ENCODE measurements around the genes DDI2 and SPEN.

GRCh38 chr1:15322940-15323553 is 76.0 kb downstream of the FHAD1 start:
- PRO-cap = no peak

DNA sequence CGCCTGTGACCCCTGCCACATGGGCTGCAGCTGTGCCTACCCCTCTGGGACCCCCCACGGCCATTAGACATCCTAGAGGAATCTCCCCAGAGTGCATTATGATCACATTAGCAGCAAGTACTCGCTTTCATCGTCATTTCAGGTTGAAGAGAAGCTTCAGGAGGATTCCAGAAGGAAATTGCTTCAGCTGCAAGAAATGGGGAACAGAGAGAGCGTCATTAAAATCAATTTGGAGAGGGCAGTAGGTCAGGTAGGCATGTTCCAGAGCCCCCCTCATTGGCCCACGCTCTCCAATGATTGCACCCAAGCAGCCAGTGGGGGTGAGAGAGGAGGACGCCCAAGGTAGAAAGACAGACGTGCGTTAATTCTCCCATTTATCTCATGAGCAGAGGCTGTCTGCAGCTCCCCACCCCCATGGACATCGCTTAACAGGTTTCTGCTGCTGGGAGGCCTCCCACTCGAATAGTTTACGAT is 77.3 kb downstream of the FHAD1 start:
- PRO-cap = no peak

DNA sequence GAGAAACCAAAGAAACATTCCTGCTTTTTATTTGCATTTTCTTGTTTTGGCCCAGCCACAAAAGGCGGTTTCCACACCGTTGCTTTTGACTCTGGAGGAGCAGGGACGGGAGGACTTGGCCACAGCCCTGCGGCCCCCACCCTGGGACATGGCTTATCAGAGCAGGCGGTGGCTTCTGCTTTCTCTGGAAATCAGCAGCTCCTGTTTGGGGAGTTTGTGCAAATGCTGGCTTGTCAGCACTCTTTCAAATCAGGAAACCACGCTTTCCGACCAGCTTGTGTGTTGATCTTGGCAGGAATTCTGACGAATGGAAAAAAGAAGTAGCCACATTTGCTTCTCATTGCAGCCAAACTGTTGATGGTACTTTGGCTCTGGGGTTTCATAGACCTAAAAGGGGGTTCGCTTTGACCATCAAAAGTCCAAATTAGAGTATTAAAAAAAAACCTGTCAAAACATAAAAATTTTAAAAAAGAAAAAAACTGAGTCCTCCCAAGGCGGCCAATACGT is 80.9 kb upstream of the EFHD2 start:
- PRO-cap = no peak

- PRO-cap = no peak
These were observed 69.3 kb upstream of the EFHD2 start for GRCh38 chr1:15340305-15340818.

DNA sequence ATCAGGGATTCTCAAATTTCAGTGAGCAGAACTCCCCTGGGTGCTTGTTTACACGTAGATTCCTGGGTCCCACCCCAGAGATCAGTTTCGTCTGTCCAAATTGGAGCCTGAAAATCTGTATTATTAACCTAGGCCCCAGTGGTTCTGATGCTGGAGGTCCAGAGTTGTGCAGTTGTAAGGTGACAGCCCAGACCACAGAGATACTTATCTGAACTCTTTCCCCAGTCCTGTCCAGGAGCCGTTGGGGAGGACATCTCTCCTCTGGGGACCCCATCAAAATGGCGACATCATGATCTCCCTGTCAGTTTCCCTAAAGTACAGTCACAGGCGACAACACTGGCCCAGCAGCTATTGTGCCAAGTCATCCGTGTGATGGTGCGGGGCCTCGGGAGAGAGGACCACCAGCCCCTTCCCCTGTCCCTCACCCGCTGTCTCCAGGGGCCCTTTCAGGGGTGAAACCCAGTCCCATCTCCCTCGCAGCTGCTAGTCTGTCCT is 779 bp upstream of the EFHD2 start:
- PRO-cap = no peak

GRCh38 chr1:15507516-15508296 is 16.3 kb downstream of the CASP9 start:
- PRO-cap = no peak

DNA sequence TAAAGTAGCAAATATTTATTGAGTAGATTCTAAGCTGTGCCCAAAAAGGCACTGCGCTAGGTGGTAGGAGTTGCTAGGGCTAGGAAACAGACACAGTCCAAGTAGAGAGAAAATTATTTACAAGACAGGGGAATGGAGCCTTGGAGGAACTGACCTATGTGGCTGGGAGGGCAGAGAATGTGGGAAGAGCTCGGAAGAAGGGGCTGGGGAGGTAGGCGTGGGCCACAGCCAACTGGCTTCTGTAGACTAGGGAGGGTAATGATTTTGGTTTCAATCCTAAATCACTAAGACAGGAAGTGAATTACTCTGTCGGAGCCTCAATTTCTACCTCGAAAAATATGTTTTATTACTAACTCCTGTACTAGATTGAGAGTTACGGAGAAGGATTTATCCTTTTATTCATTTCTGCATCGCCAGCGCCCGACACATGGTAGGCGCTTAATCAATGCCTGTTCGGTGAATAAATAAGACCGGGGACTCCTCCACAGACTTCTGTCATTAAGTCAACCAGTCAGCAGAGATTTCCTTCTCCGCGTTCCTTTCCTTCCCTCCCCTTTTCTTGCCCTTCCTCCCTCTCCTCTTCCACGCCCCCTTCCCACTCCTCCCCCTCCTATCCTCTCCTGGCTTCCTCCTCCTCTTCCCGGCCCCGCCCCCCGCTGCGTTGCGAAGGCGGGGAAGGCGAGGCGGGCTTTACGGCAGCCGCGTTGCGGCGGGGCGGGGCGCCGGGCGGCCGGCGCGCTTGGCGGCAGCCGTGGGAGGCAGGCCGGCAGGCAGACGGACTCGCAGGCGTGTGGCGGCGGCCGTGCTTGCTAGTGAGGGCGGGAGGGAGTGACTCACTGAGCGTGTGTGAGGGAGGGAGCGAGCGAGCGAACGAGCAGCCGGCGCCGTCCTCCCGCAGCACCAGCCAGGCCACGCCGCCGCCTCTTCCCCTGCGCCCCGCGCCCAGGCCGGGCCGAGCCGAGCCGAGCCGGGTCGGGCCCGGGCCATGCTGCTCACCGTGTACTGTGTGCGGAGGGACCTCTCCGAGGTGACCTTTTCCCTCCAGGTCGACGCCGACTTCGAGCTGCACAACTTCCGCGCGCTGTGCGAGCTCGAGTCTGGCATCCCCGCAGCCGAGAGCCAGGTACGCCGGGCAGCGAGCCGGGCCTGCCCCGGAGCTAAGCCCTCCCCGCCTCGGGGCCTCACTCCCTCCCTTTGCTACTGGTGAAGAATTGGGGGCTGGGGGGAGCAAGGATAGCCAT is at the start of gene DDI2:
TSS of gene DDI2 (plus strand) at position 773 of the 1,241 bp plus-strand sequence.
- PRO-cap = bidirectional peak, plus-strand start at position 748 of the sequence, minus-strand start at position 500 of the sequence

GRCh38 chr1:15632982-15633776 is 15.9 kb downstream of the DDI2 start:
- PRO-cap = no peak

GRCh38 chr1:15669142-15669654 is 9.7 kb downstream of the RSC1A1 start:
- PRO-cap = no peak

GRCh38 chr1:15680037-15680518 is 4.0 kb upstream of the PLEKHM2 start:
- PRO-cap = no peak

GRCh38 chr1:15680893-15681267 is 3.2 kb upstream of the PLEKHM2 start:
- PRO-cap = no peak

- PRO-cap = no peak
These were observed 7.4 kb downstream of the PLEKHM2 start for GRCh38 chr1:15691427-15691968.

GRCh38 chr1:15719633-15720194 is 16.3 kb upstream of the SLC25A34 start:
- PRO-cap = no peak

GRCh38 chr1:15760048-15760273 is 1.4 kb downstream of the FBLIM1 start:
- PRO-cap = no peak

GRCh38 chr1:15787034-15787437 is 20.4 kb downstream of the UQCRHL start:
- PRO-cap = no peak

GRCh38 chr1:15834219-15835371 is 12.9 kb upstream of the SPEN start:
- PRO-cap = bidirectional peak, plus-strand start at chr1:15834535, minus-strand start at chr1:15834341; bidirectional peak, plus-strand start at chr1:15835133, minus-strand start at chr1:15834861

DNA sequence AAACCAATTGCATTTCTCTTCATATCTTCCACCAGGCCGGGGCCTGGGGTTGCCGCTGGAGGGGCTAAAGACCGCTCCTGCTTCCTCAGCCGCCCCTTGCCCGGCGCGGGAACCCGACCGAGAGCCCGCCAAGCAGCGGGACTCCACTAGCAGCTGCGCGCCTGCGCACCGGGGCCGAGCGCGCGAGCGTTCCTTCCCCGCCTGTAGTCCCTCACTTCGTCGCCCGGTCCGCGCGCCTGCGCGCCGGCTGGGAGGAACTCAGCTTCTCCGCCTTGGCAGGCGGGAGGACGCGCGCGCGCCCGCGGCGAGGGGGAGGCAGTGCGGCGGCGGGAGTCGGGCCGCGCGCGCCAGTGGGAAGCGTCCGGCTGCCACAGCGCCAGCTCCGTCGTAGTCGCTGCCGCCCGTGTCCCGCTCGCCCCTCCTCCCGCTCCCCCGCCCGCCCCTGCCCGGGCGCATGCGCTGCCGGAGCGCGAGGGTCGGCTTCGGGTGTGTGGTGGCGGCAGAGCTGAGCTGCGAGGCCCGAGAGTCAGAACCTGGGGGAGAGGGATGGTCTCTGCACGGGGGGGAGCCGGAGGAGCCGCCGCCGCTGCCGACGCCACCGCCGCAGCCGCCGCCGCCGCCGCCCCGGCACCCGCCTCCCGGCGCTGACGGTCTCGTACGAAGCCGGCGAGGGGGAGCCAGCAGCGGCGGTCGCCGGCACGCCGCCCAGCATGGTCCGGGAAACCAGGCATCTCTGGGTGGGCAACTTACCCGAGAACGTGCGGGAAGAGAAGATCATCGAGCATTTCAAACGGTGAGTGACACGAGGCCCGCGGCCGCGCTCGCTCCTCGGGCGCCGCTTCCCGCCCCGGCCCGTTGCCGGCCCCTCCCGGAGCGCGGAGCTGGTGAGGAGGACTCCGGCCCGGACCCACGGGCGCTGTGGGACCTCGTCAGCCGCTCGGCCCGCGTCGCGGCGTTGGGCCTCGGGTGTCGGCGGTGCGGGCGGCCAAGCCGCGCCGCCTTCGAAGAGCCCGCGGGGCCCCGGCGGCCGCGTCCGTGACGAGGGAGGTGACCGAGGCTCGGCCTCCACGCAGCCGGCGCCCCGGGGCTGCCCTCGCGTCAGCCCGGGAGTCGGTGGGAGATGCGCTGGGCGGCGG is at the start of gene SPEN:
TSS of gene SPEN (plus strand) at position 350 of the 1,136 bp plus-strand sequence.
- PRO-cap = bidirectional peak, plus-strand start at position 470 of the sequence, minus-strand start at position 143 of the sequence

- PRO-cap = no peak
These were observed 25.2 kb downstream of the SPEN start for GRCh38 chr1:15872688-15873174.

DNA sequence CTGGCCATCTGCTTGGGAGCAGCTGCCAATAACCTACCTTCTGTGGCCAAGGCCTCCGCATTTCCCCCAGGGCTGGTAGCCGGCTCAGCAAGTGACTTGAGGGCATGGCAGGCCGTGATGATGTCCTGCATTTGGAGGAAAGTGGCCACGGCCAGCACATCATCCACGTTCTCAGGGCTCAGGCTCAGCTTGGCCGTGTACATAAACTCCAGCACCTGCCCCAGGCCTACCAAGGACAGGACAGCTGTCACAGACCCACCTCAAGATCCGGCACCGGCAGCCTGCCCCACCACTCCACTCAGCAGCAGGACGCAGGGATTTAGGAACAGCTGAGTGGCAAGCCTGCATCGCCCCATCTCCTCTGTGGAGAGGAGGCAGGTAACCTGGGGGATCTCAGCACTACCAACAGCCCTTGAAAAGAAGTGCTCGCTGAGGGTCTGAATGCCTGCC is 29.0 kb downstream of the ZBTB17 start:
- PRO-cap = no peak

DNA sequence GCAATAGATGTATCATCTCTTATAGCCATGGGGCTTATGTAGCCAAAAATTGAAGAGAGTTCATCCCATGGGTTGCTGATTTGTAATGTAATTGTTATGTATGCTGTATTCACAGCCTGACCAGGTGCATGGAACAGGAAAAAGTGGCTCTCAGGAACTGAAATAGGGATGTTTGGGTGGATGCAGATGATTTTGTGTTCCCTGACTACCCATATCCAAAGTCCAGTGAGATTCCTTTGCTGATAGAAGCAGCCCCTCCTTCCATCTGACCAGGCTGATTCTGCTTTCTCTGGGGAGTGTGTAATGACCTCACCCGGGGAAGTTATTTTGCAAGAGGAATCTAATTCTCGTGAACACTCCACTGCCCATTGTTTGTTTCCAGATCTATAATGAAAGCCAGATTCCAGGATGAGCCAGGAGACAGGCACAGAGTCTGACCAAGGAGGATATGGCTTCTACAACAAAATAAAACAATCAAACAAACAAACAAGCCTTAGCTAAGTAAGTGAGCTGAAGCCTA is 6.9 kb upstream of the ZBTB17 start:
- PRO-cap = no peak